Foreskin fibroblast (primary cell): ENCODE measurements around a stretch of chr20.

DNA sequence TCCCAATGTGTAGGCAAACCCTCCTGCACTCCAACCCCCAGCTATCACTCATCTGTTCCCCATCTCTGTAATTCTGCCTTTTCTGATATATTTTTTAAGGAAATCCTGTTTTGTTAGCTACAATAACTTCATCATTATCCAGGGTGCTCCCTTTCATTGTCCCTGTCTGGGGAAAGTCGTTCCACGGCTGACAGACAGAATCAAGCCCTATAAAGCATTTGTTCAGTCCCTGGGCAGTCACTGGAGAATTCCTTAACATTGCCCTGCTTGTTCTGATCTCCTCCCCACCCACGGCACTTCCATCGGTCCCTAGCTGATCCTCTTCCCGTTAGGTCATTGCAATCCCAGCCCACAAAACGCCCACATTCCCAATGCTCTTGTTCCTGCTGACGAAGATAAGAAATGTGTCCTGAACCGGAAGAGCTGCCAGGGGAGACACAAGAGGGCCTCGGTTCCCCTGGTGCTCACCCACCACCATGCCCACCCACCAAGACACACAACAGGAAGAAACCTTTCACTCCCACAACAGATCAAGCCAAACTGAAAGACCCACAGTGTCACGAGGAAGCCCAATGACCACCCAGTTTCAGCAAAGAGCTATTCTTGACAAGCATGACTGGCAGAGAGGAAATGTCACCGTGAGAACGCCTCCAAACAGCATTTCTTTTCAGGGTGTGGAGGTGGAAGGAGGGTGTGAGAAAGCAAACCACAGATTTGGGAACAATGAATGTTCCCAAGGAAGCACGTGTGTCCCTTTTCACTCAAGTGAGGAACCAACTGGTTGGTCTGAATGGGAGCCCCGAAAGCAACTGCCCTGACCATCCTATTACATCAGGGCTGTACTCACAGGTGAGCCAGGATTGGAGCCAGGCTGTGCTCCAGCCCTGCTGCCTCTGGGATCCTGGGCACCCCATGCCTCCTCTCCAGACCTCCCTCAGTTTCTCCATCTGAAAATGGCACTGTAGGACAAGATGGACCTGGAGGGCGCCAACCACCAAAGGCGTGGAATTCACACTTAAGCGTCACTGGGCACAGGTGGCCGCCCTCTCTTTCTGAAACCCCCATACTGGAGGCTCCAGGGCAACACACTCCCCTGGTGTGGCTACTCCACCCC is 97.6 kb downstream of the ZMYND8 start:
- RRBS = no CpG with 5 or more reads among the region's 18 CpGs

- RRBS = no CpG with 5 or more reads among the region's 8 CpGs
Observed at GRCh38 chr20:47263503-47264148, 92.9 kb downstream of the ZMYND8 start.

DNA sequence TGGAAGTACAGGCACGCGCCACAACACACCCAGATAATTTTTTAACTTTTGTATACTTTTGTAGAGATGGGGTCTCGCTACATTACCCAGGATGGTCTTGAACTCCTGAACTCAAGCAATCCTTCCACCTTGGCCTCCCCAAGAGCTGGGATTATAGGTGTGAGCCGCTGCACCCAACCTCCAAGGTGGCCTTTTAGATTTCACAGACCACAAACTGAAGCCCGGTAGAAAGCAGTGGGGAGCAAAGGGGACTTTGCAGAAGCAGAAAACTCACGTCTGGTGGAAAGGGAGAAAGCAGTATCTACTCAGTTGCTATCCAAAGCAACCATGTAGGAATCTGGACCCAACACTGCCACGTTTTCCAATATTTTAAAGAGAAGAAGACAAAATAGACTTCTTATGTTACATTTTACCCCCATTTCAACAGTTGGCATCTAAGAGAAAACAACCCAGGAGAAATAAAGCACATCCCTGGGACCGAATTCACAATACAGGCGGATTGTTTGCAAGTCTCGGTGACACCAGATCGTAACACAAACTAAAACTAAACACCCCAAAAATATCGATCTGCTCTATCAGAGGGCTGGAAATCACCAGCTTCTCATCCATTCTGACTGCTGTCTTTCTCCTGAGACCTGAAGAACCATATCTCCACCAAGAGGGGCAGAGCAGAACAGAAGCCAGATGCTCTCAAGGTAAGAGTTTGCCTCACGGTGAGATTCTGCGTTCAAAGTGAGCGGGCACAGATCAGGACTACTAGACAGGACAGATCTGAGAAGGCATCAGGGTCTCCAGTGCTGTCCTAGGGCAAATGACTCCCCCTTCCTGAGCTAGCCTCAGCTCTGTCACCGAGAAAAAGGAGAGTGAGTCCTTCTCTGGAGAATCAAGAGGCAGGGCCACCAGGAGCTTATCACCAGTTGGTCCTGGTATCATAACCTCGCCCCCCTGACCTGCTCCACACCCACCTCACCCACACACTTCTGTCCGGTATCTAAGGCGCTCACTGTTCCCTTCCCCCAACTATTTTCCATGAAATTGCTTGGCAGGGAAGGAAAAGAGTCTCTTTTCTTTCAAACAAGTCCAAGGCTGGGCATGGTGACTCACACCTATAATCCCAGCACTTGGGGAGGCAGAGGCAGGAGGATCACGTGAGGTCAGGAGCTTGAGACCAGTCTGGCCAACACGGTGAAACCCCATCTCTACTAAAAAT is 78.0 kb downstream of the ZMYND8 start:
- RRBS = no CpG with 5 or more reads among the region's 21 CpGs

DNA sequence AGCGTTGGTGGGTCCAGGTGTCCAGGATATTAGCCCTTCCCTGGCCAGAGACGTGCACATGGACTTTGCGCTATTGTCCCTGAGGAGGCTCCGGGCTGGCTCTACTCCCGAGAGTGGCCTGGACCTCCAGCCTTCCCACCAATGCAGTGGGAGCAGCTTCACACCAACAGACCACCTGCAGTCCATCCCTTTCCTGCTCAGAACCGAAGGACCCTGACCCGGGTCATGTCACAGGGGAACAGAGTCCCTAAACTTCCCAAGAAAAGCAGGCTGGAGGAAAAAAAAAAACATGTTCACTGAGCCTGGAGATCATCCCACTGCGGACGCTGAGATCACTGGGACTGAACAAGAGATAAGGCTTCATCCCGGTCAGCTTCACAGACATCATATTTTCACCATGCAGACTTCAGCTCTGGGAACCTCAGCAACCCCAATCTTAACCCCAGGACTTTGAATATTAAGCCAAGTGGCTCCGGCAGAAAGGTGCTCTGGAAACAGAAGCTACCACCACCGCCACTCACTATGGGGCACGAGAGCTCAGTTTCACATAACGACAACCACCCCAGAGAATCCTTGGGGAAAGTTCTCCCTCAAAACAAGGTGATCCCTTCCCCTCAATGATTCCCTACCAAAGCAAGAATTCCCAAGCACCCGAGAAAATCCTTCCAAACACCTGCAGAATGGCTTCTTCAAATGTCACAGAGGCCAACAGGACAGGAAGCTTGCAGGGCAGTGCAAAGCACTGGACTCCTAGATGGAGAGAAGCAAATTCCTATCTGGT is 18.2 kb downstream of the ZMYND8 start:
- RRBS = 78% methylated on average over 2 of the region's 15 CpGs

GRCh38 chr20:47354711-47355583 is 1.6 kb downstream of the ZMYND8 start:
- RRBS = no CpG with 5 or more reads among the region's 4 CpGs

DNA sequence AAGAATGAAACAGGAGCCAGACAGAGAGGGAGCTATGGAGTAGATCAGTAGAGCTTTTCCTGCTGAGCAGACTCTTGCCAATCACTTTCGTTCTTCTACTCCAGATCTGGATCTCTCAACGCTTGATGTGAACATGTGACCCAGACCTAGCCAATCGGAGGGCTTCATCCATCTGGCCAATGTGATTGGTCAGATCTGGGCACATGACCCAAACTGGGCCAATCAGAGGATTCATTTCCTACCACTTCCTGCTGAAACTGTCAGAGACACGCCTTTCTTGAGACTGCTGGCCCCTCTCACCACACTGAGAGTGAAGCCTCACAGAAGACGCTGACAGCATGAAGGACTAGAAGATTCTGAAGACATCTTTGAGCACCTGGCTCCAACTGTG is 44.2 kb upstream of the ZMYND8 start:
- RRBS = no CpG with 5 or more reads among the region's 5 CpGs

- RRBS = no CpG with 5 or more reads among the region's 20 CpGs
Observed at GRCh38 chr20:47672010-47672680, 113.1 kb downstream of the SULF2 start.

GRCh38 chr20:47672763-47673727 is 112.2 kb downstream of the SULF2 start:
- RRBS = no CpG with 5 or more reads among the region's 18 CpGs

- RRBS = no CpG with 5 or more reads among the region's 9 CpGs
Observed at GRCh38 chr20:47712958-47713686, 72.2 kb downstream of the SULF2 start.

DNA sequence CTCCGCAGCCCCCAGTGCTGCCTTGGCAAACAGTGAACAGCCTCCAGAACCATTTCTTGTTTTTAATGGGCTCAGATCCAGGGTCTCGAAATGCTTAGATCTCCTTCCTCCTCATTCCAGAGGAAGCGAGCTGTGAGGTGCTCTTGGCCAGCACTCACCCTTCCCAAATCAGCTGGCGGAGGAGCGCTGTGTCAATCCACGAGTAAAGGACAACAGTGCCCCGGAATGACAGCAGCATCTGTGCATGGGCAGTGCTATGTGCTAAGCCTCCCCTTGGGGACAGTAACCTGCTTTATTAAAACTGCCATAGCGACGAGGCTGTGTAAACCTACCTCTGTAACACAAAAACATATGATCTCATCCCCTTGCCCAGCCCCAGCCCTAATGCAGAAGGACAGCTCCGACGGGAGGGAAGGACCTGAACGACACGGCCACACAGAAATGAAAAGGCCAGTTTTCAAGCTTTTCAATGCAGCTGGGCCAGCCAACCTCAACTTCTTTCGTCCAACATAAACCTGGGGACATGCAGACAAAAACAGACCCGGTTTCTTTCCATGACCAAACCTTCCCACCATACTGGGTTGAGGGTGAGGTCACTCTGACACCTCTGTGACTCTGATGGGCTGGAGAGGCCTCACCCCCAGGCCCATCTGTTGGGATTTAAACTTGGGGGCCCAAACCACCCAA is 43.3 kb downstream of the SULF2 start:
- RRBS = no CpG with 5 or more reads among the region's 15 CpGs

DNA sequence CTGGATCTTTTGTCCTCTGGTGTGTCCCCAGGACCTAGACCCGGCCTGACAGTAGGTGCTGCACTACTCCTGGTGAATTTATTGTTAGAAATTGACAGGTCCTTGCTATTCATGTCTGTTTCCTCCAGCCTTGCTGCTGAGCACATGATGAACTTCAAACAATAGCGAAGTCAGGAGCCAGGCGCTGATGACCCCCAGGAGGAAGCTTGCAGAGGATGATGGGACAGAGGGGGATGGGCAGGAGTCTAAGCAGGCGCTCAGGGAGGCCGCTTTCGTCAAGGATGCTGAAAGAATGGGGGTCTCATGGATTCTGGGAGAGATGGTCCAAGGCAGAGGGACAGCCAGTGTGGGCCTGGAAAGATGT is 234.8 kb upstream of the SULF2 start:
- RRBS = no CpG with 5 or more reads among the region's 6 CpGs

DNA sequence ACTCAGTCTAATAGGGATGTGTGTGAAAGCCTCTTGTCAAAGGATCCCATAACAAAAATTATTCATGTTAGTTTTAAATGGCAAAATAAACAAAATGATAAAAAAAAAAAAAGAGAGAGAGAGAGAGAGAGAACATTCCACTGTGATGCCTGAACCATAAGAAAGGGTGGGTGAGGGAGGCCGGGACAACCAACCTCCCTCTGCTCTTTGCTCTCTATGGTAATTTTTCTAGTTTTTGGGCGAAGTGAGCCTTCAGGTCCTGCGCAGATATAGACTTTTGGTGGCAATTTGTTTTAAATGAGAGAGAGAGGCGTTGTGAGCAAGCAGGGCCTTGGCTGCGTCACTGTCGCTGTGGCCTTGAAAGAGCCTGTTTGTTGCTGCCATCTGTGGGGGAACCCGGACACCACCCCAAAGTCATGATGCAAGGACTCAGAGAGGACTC is 462.5 kb upstream of the SULF2 start:
- RRBS = no CpG with 5 or more reads among the region's 7 CpGs

DNA sequence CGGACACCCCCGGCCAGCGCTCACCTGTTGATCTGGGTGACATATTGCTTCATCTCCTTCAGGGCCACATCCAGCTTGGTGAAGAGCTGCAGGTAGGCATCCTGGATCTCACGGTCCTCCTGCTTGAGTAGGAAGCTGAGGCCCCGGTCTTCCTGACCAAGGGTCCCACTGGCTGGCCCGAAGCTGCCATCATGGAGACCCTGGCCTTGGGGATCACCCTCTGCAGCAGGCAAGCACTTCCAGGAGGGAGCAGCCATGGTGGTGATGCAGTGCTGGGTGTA is 178.6 kb downstream of the PREX1 start:
- RRBS = no CpG with 5 or more reads among the region's 6 CpGs

- RRBS = no CpG with 5 or more reads among the region's 15 CpGs
Observed at GRCh38 chr20:48650666-48651110, 177.1 kb downstream of the PREX1 start.

GRCh38 chr20:48679132-48680194 is 148.3 kb downstream of the PREX1 start:
- RRBS = no CpG with 5 or more reads among the region's 21 CpGs

DNA sequence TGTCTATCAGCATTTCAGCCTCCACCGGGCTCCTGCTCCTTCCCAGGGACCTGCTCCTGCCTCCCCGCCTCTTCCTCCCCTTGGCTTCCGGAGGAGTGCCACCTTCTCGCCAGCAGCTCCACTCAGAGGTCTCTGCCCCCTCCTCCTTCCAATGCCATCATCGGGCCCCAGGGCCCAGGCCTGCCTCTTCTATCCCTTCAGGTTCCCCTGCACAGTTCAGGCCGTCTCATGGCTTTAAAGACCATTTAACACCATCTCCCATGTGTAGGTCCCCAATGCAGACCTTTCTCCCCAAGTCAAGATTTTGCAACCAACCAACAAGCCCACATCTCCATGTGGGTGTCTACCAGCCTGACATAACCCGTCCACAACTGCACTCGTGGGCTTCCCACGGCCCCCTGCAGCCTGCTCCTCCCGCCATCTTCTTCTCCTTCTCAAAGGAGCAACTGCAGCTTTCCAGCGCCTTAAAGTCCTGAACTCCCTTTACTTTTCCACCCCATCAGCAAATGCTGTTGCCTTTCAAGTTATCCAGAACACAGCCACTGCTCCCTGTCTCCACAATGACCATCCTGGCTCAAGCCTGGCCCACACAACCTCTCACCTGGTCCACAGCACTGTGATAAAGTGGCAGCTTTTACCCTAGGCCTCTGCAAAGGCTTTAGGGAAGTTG is 140.7 kb downstream of the PREX1 start:
- RRBS = 93% methylated on average over 3 of the region's 11 CpGs

DNA sequence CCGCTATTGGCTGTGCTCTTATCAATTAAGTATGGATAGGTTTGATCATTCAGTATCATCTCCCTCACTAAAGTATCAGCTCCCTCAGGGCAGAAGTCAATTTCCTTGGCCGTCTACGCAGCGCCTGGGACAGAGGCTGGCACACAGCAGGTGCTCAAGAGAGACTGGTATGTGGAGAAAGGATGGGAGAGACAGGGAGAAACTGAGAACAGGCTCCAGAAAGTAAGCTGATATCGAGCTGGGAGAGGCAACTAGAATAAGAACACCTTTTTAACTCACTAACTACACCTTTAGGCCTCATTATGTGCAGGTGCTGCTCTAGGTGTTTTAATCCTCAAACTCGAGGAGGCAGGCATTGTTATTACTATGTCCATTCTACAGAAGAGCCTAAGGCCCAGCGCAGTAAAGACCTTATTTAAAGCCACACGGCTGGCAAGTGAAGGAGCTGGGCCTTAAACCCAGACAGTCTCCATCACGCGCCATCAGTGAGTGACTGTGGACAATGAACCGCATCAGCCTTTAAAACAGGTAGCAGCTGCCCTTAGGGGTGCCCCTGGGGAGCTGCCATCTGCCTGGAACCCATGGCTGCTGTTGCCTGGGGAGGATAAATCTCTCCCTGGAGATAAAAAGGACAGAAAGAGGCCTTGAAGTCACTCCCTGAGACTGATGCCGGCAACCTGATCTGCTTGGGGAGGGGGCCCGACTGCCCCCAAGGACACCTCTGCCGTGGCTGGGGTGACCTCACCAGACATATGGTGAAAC is 73.7 kb downstream of the PREX1 start:
- RRBS = no CpG with 5 or more reads among the region's 14 CpGs

GRCh38 chr20:48770606-48771001 is 57.2 kb downstream of the PREX1 start:
- RRBS = no CpG with 5 or more reads among the region's 3 CpGs

- RRBS = no CpG with 5 or more reads among the region's 16 CpGs
Observed at GRCh38 chr20:48807960-48808830, 19.6 kb downstream of the PREX1 start.

DNA sequence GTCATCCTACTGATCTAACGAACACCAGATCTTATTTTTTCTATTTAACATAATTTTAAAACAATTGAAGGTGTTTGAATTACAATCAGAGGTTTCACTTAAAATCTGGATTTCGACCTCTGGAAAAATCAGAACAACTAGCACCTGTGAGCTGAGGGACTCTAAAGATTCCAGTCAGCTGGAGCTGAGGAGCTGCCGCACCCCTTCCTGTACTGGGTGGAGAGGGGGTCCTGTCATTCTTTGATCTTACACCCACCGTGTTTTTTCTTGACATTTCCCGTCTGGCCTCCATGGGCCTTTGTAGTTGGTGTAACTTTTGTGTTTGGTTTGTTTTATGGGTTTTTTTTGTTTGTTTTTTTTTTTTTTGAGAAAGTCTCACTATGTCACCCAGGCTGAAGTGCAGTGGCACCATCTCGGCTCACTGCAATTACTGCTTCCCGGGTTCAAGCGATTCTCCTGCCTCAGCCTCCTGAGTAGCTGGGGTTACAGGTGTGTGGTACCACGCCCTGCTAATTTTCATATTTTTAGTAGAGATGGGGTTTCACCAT is 17.2 kb downstream of the ARFGEF2 start:
- RRBS = no CpG with 5 or more reads among the region's 9 CpGs